Glomerular endothelial cell (primary cell): ENCODE measurements around a stretch of chr11.

- RAMPAGE, long total RNA = no peak
These were observed 32.8 kb downstream of the LMO2 start for GRCh38 chr11:33858818-33859789.

DNA sequence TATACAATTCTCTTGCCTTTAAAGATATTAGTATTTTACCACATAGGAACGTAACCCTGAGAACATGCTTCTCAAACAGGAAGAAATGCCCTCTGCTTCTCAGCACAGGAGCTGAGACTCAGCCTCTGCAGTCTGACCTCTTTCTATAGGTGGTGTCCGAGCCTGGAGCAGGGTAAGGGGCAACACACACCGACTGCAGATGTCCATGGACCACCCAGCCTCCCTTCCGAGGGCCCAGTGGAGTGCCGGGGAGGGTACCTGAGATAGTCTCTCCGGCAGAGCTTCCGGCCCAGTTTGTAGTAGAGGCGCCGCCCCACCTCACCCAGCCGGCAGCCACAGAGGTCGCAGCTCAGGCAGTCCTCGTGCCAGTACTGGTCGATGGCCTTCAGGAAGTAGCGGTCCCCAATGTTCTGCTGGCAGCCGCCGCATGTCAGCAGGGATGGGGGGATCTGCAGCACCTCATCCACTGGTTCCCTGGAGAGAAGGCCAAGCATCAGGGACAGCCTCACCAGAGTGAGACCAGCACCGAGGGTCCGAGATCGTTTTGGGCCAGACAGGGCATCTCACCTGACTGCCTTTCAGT is 27.4 kb downstream of the LMO2 start:
- RAMPAGE, long total RNA = no peak

DNA sequence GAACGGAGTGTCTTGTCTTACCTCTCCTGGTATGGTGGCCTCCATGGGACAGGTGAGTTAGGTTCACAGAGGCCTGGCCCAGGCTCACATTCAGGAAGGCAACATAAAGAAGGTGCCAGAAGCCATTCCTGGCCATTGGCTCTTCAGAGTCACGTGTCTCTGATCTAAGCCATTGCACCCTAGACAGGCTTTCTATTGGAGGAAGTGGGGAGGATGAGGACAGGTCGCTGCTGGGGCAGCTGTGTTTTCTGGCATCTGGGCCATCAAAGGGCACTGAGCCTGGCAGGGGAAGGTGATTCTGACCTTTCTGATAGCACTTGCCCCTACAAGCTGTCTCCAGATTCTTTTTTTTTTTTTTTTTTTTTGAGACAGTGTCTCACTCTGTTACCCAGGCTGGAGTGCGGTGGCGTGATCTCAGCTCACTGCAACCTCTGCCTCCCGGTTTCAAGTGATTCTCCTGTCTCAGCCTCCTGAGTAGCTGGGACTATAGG is 14.7 kb downstream of the LMO2 start:
- RAMPAGE, long total RNA = no peak

- RAMPAGE, long total RNA = no peak
These were observed 122.3 kb downstream of the ABTB2 start for GRCh38 chr11:34235463-34235993.

- RAMPAGE, long total RNA = no peak
These were observed 106.9 kb downstream of the ABTB2 start for GRCh38 chr11:34250659-34251515.

- RAMPAGE, long total RNA = no peak
These were observed 91.0 kb downstream of the ABTB2 start for GRCh38 chr11:34266555-34267404.

DNA sequence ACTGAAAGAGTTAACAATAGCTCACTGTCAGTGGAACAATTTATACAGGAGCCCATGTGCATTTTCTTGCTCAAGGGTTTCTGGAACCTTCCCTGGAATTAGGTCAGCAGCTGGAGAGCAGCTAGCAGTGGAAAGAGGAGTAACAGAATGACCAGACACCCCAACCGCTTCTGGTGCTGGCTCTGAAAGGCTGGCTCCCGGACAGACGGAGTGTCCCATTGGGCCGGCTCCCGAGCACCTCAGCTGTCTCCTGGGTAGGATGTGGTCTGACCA is 44.8 kb downstream of the ABTB2 start:
- RAMPAGE, long total RNA = no peak

DNA sequence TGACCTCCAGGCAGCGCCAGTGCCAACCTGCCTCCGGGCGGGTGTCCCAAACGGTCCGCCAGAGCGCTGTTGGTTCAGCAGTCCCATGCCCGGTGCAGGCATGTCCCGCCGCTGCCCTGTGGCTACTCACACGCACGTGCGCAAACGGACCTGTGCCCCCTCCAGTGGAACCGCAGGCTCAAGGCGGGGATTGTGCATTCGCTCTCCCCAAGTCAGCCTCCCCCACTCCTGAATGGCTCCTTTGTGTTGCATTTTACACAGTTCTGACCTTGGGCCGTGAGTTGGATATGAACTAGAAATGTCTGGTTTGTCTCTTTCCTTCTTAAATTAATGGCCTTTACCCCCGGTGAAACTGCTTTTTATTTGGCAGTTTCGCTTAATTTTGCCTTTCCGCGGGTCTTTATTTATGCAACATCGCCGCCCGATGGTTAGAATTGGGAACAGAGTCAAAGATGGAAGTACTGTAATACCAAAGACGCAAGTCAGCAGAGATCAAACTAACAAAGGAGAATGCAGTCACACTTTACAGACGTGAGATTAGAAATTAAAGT is 1.3 kb upstream of the ABTB2 start:
- RAMPAGE, long total RNA = no peak

GRCh38 chr11:34631434-34632154 is 10.7 kb downstream of the EHF start:
- RAMPAGE, long total RNA = no peak

- RAMPAGE, long total RNA = no peak
These were observed 16.6 kb downstream of the EHF start for GRCh38 chr11:34637549-34637847.

GRCh38 chr11:35035772-35036588 is 103.0 kb upstream of the CD44 start:
- RAMPAGE, long total RNA = no peak

DNA sequence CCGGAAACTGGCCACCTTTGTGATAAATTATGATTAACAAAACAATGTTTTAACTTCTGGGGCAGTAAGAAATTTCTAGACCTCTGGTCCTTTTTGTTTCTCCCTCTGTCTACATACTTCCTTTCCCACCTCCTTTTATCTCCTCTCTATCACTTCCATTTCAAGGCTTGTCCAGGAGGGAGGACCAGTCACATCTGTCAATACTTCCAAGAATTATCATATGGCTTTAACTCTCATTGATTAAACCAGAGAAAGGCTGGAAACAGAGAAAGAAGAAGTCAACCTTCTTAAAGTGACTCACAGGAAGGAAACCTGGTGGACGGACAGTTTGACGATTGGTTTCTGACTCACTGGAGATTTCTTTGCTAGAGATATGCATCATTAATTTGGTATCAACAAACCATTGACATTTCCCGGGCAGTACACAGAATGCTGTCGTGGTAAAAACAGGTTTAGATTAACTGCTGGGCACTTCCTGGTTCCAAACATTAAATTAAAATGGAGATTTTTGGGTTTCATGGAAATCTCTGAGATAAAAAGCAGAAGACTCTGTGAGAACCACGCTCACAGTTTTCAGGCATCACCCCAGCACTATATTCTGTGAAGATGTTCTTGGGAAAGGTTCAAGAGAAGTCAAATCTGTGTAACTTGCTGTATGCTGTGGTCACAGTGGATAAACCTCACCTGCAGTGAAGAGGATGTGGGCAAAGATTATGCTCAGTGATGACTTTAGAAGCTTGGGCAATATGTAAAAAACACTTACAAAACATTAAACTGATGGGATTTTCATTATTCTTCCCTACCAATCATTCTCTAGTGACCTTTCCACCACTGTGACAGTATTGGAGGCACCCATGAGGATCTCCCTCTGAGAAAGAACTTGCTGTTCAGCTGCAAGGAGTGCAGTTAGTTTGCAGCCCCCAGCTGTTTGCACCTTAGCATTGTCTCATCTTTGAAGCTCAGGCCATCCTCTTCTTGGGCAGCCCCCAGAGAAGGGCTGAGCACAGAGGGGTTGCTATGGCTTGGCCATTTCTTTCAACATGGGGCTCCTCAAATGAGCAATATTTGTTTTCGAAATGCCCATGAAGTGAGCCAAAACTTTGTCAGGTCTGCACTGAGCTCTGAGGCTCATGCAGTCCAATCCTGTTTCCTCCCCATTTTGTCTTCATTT is 61.1 kb upstream of the CD44 start:
- RAMPAGE, long total RNA = no peak

- RAMPAGE, long total RNA = no peak
These were observed 7.0 kb downstream of the CD44 start for GRCh38 chr11:35145894-35146509.

- RAMPAGE, long total RNA = no peak
These were observed 7.6 kb downstream of the CD44 start for GRCh38 chr11:35146510-35147061.

GRCh38 chr11:35214568-35215481 is 75.9 kb downstream of the CD44 start:
- RAMPAGE, long total RNA = no peak

GRCh38 chr11:35216936-35217790 is 78.2 kb downstream of the CD44 start:
- RAMPAGE, long total RNA = no peak

DNA sequence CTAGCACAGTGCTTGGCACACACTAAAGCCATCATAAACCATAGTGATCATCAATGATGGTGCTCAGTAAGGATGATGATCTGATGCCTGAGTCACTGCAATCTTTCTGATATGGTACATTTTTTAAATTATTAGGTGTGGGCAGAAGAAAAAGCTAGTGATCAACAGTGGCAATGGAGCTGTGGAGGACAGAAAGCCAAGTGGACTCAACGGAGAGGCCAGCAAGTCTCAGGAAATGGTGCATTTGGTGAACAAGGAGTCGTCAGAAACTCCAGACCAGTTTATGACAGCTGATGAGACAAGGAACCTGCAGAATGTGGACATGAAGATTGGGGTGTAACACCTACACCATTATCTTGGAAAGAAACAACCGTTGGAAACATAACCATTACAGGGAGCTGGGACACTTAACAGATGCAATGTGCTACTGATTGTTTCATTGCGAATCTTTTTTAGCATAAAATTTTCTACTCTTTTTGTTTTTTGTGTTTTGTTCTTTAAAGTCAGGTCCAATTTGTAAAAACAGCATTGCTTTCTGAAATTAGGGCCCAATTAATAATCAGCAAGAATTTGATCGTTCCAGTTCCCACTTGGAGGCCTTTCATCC is 90.1 kb downstream of the CD44 start:
- RAMPAGE, long total RNA = no peak

DNA sequence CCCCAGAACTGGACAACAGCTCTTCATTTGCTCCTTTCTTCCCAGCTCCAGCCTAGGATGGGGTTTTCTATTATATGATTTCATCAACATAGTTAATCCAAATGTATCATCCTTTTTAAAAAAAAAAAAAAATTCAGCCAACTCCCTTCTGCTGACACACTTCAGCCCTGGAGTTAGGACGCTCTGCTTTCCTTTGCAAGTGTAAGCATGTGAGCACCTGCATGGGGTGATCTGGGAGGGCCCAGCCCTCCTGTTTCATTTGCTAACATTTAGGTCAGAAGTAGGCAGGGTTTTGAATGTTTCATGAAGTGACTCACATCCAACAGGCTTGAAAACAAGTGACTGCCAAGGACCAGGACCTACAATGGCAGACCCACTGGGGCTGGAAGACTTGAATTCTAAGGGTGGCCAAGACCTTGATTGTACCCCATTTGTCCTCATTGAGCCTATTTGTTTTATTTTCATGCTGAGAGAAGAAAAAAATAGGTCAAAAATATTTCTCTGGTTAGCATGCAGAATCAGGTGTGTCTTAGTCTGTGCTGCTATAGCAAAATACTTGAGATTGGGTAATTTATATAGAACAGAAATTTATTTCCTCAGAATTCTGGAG is 137.5 kb downstream of the CD44 start:
- RAMPAGE, long total RNA = no peak

- RAMPAGE, long total RNA = no peak
These were observed 85.0 kb downstream of the SLC1A2 start for GRCh38 chr11:35334225-35334837.

GRCh38 chr11:35619509-35620000 is 1.3 kb downstream of the FJX1 start:
- RAMPAGE, long total RNA = no peak